Endothelial cell (in vitro differentiated cells): ENCODE results near the genes HECTD1 and EAPP.

GRCh38 chr14:31207323-31207438 lies 412 bp downstream of the HECTD1 start:
- PRO-cap: no peak

GRCh38 chr14:31207439-31208089 lies at the start of gene HECTD1:
TSS of gene HECTD1 (minus strand) at chr14:31207793.
- PRO-cap: bidirectional peak, plus-strand start at chr14:31207650, minus-strand start at chr14:31207466

- PRO-cap: no peak
Observed at GRCh38 chr14:31690215-31691015, 129.2 kb downstream of the NUBPL start.

- PRO-cap: no peak
Observed at GRCh38 chr14:31950271-31950772, 126.8 kb upstream of the ARHGAP5 start.

DNA sequence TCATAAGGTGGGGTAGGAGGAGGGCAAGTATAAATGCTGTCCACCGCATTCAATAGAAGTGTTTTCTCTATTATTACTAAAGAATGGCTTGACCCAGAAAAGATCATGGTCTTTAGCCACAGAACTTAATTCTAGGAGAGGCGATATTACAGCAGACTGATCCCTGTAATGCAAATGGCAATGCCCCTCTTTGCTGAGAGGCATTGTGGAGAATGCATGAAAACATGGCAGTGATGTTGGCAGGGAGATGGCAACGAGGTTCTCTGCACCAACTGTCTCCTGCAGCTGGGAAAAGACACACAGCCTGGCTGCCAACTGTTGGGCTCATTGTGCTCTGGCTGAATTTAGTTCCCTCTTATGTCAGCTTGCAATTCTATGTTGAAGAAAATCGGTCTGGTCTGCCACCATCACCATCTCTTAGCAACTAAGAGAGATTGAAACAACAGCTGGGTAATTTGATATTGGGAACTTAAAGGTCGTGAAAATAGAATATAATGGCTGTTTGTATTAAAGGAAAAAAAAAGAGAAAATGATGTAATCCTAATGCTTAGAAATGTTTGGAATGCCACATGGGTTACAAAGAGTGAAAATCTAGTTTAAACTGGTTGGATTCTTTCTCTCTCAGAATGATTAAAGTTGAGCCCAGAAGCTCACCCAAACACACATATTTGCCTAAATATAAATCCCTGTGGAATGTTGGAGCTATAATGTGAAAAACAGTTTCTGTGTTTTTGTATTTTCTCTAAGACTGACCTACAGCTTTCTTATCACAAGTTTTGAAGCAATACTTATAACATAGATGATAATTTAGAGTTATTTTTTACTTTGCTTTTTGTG lies 143.5 kb downstream of the AKAP6 start:
- PRO-cap: no peak

- PRO-cap: no peak
Observed at GRCh38 chr14:32509439-32510477, 180.7 kb downstream of the AKAP6 start.

DNA sequence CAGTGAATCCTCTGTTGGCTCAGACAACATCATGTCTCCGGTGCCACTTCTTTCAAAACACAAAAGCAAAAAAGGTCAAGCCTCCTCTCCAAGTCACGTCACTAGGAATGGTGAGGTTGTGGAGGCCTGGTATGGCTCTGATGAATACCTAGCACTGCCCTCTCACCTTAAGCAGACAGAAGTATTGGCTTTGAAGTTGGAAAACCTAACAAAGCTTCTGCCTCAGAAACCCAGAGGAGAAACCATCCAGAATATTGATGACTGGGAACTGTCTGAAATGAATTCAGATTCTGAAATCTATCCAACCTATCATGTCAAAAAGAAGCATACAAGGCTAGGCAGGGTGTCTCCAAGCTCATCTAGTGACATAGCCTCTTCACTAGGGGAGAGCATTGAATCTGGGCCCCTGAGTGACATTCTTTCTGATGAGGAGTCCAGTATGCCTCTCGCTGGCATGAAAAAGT lies 217.3 kb downstream of the AKAP6 start:
- PRO-cap: no peak

GRCh38 chr14:32623745-32623944 lies 294.5 kb downstream of the AKAP6 start:
- PRO-cap: no peak

DNA sequence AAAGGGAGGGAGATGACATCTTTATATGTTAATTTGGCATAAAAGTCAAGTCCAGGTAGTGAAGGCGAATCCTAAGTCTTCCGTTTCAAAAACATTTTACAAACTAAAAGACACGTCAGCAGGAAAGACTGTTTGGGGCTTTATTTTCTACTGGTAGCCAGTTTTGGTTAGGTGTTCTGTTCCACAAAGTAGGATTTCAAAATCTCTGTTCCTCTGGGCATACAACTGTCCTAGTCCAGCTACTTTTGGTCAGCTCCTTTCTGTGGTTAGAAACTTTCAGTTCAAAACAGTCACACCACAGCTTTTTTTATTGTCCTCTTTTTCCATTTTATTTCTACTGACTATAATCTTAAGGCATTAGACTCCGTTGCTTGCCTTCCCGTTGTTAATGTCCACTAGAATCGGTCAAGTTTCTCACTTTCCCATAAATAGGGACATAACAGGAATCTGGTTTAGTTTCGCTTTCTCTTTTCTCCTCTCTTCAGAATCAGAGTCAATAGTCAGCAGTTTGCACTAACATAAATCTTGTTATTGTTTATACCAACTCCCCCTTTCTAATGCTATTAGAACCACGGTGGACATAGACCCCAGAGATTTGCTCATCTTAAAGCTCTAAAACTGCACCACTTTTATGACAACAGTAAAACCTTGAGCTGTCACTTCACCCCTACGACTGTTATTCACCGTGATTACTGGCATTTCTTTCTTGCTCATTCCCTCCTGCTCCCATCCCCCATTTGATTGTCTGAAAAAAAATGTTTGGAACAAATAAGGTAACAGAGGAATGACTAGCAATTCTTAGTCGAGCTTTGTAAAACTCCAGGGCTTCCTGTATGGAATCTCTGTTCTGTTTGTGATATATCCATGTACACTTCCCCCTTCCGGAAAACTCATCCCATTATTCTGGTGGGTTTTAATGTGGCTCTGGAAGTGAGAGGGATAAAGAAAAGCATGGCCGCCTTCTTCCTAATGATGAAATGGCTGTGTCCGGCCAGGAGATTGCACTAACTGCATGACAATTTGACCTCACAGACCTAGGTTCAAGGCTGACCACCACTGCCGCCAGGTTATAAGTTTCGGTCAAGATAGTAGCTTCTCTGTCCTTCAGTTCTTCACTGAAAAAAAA lies 41.4 kb upstream of the NPAS3 start:
- PRO-cap: no peak

- PRO-cap: unidirectional peak, minus-strand start at chr14:32940529
Observed at GRCh38 chr14:32940443-32940765, 1.7 kb downstream of the NPAS3 start.

DNA sequence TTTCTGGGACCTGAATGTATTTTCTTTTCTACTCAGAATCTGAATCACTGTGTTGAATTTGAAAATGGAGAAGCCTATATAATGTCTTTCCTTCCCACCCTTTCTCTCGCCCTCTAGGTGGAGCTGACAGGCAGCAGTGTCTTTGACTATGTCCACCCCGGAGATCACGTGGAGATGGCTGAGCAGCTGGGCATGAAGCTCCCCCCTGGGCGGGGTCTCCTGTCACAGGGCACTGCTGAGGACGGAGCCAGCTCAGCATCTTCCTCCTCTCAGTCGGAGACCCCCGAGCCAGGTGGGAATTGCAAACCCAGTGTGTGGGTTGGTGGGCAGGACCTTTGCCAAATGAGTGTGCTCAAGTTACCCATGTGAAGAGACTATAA lies 274.8 kb downstream of the EGLN3 start:
- PRO-cap: no peak

- PRO-cap: no peak
Observed at GRCh38 chr14:34029735-34030221, 78.9 kb upstream of the EGLN3 start.

GRCh38 chr14:34191561-34192034 lies 240.7 kb upstream of the EGLN3 start:
- PRO-cap: no peak

- PRO-cap: bidirectional peak, plus-strand start at chr14:34539875, minus-strand start at chr14:34539721
Observed at GRCh38 chr14:34538991-34540188, at the start of gene EAPP. TSS of gene EAPP (minus strand) at chr14:34539701.

GRCh38 chr14:34556508-34556794 lies 16.9 kb upstream of the EAPP start:
- PRO-cap: no peak

- PRO-cap: no peak
Observed at GRCh38 chr14:34680805-34681404, 33.5 kb downstream of the CFL2 start.

DNA sequence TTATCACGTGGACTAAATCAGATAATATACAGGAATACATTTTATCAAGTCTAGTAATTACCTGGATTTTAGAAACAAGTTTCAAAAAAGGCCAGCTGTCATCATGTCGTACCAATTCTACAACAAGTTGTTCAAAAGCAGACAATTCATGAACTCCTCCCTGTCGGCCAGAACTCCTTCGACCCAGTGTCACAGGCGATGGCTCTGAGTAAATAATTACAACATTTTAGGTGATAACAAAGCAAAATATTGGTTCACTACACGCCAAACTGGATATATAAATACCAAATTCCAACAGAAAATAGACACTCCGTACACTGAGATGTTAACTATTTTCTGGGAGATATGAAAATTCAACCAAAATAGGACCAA lies 44.2 kb upstream of the CFL2 start:
- PRO-cap: no peak

DNA sequence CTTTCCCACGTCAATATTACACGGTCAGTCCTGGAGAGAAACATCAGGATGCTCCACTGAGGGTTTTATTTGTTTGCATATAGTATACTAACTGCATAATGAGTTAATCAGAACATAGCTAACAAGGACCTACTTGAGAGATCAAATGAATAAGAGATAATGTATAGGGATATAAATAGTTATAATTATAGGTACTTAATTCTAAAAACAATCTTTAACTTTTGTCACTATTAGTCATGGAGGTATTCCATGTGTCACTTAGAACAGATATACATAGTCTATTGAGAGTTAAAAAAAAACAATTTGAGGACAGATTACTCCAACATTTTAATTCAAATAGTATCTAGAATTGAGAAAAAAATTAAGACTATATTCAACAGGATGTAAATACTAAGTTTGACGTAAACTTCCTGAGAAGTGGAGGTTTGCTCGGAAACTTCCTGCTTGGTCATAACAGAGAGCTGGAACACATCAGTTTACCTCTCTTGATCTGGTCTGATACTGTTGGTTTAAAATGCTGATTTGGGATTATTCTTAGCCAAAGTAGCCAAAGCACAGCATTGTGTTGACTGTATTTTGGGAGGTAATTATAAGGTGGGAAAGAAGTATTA lies 52.5 kb upstream of the SRP54 start:
- PRO-cap: no peak

DNA sequence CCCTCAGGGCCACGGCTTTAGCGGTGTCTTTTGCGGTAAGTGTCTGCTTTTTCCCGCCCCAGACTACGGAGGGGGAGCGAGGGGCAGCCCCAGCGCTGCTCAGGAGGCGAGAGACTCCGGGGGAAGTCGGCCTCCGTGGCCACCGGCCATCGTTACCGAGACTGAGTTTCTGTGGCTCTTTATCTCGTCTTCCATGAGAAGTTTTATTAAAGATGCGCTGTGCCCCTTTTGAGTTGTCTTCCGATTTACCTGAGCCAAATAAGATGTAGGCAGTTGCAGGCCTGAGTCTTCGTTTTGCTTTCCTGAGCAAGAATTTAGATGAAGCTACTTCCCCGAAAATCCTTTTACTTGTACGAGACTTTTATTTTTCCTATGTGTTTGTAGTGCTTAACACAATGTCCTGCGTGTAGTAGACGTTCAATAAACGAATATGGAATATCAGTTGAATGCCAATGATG lies 418 bp downstream of the SRP54 start:
- PRO-cap: bidirectional peak, plus-strand start at position 61 of the sequence, minus-strand start at position 171 of the sequence

DNA sequence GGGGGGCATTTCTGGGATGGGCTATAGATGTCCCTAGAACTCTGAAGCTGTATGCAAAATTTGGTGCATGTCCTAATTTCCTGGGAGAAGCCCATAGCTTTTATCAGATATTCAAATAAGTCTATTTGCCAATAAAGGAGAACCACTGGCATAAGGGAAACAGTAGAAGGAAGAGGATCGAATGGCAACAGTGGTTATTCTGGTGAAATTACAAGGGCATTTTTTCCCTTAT lies 34.2 kb downstream of the PSMA6 start:
- PRO-cap: no peak